Temporal lobe (tissue), 2 donors: Measurements from ENCODE around the genes TULP1 and MAPK14.

DNA sequence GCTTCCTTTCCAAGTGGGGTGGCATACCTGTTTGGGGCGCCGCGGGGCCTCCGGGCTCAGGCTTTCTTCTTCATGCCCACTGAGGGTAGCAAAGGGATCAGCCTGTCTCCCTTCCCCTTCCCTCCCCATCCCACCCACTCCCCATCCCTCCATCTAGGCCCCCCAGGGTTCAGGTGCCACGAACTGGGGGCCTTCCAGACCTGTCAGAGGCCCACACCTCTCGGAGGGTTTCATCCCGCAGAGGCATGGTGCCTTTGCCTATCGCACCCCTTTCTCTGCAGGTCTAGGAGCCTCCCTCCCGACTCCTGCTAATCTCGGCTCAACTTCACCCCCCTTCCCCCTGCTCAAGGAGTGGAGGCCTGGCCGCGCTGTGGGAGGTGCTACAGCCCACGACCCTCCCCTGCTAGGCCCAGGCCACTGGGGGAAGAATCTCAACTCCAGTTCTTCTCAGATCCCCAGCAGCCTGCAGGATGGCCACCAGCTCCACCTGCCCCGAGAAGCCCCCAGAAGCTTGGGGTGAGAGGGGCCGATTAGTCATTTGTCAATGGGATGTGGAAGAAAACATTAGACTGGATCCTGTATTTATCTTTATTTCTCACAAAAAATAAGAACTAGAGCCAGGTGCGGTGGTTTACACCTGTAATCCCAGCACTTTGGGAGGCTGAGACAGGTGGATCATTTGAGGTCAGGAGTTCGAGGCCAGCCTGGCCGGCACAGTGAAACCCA lies at the start of gene TULP1:
Gene TULP1, minus strand, starts transcription at position 285 of the 726 bp plus-strand sequence.
- RAMPAGE, long total RNA = no peak

DNA sequence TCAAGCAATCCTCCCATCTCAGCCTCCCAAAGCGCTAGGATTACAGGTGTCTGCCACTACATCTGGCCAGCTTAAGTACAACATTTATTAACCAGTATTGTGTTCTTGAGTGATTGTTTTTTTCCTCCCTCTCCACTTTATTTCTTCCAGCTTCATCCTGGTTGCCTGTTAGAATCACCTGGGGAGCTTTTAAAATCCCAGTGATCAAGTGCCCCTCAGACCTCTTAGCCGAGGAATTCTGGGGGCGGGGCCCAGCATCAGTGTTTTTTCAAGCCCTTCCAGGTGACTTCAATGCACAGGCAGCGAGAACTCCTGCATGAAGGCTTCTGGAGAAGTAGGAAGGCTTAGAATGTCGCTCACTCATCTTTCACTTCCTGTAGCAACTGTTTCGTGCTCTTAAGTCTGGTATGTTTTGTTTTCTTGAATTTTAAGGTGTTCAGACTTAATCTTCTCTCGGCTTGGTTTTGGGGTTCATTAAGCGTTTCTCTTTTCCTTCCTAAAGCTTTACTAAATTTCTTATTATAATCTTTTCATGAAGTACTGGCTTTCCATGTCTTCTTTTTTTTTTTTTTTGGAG lies 30.7 kb upstream of the TULP1 start:
- RAMPAGE, long total RNA = no peak

DNA sequence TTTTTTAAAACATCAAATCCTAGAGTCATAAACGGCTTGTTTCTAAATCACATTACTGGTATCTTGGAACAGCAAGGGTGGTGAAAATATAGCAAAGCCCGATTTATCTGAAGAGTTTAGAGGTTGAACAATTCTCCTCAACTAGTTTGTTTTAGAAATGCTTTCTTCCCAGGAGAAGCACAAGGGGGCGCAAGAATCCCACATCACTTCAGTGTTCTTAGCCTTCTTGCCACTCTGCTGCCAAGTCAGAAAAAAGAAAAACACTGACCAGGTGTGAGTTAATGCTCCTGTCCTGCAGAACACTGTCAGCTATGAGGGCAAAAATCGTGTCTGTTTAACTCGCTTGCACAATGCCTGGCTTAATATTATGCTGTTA lies 71.1 kb upstream of the TULP1 start:
- RAMPAGE, long total RNA = no peak

- RAMPAGE, long total RNA = no peak
Observed at GRCh38 chr6:35586920-35587633, 74.4 kb upstream of the TULP1 start.

GRCh38 chr6:35600461-35600858 lies 87.8 kb upstream of the TULP1 start:
- RAMPAGE, long total RNA = no peak

DNA sequence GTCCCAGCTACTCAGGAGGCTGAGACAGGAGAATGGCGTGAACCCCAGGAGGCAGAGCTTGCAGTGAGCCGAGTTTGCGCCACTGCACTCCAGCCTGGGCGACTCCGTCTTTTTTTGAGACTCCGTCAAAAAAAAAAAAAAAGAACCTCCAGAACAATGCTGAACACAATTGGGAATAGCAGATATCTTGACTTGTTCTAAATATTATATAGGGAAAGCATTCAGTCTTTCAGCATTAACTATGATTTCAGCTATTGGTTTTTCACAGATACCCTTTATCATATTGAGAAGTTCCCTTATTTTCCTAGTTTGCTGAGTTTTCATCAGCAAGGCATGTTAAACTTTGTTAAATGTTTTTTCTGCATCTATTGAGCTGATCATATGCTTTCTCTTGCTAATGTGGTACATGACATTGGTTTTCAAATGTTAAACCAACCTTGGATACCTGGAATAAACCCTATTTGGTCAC lies 30.4 kb downstream of the FKBP5 start:
- RAMPAGE, long total RNA = no peak

DNA sequence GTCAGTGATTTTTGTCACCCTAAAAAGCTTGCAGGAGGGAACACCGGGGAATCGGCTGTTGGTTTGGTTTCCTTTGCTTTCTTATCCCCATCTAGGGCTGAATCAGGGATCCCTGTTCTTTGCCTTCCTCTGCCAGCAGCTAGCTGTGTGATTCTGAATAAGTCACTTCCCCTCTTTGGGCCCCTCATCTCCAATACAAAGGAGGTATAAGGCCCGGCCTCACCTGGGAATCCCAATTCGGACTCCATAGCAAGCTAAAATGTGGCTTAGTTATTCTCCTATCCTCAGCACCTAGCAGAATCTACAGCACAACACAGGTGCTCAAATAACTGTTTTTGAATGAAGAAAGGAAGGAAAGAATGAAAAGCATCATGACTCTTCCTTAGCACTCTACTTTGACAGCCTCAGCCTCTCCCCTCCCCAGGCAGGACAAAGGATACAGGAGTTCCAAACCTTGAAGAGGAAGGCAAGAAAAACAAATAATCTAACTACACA lies 18.4 kb upstream of the ARMC12 start:
- RAMPAGE, long total RNA = no peak

GRCh38 chr6:35730108-35730613 lies 6.7 kb upstream of the ARMC12 start:
- RAMPAGE, long total RNA = no peak

DNA sequence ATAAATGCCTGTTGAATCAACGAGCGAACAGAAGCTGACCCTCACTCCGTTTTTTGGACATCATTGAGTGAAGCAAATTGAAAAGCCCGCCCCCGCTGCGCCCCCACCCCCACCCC lies 5.7 kb upstream of the ARMC12 start:
- RAMPAGE, long total RNA = no peak

DNA sequence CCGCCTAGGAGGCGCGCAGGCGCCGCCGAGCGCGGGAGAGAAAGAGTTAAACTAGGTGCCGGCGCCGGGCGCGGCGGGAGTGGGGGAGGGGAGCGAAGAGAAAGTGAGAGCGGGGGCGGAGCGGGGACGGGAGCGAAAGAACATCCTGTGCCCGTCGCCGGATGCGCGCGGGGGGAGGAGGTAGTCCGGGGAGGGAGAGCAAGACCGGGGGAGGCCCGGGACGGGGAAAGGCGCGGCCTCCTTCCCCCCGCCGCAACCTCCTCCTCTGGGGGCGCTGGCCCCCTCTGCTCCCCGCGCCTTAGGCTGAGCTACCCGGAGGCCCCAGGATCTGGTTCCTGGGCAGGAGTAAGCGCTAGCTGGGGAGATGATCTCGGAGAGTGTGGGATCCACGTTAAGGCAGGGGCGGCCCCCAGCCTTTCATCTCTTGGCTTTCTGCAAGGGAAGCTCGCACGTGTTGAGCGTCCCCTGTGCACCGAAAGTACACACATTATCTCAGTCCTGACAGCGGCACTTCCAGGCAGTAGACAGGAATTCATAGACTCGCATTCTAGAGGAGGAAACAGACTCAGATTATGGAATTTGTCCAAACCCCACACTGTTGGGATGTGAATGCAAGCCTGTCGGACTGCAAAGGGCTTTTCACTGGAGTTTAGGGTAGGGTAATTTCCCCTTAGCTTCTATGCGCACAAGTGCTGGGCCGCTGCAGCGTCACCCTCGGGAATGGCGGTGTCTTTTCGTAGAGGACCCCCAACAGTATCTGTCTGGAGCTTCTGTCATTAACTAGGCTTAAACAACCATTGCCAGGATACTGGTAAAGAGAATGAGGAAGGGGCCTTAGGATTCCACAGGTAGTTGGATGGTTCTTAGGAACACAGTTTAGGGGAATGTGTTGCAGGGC lies 4.7 kb upstream of the ARMC12 start:
- RAMPAGE, long total RNA = no peak

DNA sequence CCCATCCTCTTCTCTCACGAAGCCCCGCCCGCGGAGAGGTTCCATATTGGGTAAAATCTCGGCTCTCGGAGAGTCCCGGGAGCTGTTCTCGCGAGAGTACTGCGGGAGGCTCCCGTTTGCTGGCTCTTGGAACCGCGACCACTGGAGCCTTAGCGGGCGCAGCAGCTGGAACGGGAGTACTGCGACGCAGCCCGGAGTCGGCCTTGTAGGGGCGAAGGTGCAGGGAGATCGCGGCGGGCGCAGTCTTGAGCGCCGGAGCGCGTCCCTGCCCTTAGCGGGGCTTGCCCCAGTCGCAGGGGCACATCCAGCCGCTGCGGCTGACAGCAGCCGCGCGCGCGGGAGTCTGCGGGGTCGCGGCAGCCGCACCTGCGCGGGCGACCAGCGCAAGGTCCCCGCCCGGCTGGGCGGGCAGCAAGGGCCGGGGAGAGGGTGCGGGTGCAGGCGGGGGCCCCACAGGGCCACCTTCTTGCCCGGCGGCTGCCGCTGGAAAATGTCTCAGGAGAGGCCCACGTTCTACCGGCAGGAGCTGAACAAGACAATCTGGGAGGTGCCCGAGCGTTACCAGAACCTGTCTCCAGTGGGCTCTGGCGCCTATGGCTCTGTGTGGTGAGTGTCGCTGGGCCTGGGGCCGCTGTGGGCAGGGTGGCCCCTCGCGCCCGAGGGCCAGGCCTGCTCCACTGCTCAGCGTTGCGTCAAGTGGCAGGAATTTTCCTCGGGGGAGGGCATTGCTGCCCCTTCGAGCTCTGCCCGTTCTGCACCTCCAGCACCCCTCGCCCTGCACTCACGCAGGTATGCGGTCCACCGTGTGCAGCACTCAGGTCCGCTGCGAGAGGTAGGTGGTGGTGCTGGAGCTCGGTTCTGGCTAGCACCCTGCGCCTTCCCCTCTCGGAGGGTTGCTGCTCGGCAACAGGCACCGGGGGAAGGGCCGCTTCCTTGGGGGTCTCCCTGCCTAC lies at the start of gene MAPK14:
Gene MAPK14, plus strand, starts transcription at position 141 of the 953 bp plus-strand sequence.
- RAMPAGE, long total RNA = no peak

DNA sequence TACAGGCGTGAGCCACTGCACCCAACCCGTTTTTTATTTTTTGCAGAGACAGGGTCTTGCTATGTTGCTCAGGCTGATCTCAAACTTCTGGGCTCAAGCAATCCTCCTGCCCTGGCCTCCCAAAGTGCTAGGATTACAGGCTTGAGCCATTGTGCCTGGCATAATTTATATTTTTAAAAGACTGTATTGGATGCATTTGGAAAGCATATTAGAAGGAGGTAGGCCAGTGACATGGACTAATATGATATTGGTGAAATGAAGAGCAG lies 20.6 kb downstream of the MAPK14 start:
- RAMPAGE, long total RNA = no peak

DNA sequence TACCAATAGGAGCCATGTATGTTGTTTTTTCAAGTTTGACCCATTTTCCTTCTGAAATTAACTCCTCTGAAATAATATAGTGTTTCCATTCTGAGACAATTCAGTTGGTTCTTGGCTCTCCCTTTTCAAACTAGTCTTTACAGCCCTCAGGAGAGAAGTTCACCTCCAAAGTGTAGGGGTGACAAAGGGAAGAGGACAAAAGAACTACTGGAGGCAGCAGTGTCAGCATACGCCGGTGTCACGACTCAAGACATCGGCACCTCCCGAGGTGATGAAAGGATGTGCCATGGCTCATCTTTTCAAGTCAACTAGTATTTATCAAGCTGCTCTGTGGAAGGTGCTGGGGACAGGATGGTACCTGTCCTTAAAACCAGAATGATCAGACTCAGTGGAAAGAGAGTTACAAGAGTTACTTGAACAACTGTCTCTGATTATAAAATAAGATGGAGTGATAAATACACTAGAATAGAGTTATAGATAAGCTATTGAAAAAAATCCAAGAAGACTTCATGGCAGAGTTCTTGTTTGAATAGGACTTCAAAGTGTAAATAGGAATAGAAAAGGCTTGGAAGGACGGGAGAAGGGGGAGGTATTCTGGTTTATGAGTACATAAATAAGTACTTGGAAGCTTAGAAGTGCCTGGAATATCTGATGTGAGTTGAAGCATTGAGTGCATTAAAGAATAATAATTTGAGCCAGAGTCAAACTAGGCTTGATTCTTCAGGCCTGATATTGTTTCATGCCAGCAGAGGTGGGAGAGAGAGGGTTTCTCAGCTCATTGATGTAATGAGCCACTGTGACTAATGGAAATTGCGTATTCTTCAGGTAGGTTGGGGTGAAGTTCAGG lies 37.6 kb upstream of the MAPK13 start:
- RAMPAGE, long total RNA = no peak

- RAMPAGE, long total RNA = no peak
Observed at GRCh38 chr6:36291048-36291796, 21.4 kb downstream of the PNPLA1 start.

DNA sequence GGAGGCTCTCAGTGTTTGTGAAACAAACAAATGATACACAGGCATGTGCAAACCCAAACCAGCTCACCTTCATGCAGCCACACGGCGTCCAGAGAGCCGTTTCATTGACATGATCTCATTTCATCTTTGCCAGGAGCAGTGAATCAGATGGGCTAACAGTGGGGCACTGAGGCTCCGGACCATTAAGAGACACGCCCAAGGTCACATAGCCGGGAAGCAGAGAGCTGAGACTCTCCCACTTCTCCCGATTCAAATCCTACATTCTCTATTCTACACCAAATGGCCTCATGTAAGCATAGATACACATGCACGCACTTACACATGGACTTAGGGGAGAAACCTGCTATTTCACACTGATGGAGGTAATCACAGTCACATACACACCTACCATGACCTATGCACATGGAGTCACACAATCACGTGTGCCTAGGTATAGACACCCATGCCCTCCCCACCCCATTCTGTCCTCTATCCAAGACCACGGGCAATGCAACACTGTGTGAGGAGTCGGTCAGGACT lies 1.0 kb downstream of the BNIP5 start:
- RAMPAGE, long total RNA = no peak

DNA sequence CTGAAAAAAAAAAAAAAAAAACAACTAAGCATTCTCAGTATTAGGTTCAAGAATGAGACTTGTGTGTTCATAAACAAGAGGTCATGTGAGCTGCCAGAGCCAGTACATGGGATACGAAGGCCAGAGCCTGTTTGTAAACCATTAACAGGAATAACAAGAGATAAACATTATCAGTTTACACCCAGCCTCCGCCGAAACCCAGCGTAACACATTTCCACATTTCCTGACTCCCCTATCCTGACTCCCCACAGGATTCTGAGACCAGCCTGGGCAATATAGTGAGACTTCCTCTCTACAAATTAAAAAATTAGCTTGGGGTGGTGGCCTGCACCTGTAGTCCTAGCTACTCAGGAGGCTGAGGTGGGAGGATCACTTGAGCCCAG lies 3.0 kb downstream of the PXT1 start:
- RAMPAGE, long total RNA = no peak

DNA sequence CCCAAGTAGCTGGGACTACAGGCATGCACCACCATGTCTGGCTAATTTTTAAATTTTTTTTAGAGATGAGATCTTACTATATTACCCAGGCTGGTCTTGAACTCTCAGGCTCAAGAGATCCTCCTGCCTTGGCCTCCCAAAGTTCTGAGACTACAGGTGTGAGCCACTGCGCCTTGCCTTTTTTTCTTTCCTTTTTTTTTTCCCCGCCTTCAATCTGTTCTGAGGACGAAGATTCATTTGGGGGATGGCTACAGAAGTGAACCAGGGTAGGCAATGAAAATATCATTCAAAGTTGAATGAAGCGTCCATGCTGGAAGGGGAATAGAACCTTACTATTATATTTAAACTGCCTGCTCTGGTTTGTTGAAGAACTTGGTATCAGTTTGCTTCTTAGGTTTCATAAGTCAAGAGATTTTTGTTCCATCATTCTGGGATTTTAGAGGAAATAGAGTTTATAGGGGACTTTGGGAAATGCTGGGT lies 23.7 kb downstream of the KCTD20 start:
- RAMPAGE, long total RNA = no peak

GRCh38 chr6:36539875-36540721 lies 7.2 kb downstream of the STK38 start:
- RAMPAGE, long total RNA = no peak

DNA sequence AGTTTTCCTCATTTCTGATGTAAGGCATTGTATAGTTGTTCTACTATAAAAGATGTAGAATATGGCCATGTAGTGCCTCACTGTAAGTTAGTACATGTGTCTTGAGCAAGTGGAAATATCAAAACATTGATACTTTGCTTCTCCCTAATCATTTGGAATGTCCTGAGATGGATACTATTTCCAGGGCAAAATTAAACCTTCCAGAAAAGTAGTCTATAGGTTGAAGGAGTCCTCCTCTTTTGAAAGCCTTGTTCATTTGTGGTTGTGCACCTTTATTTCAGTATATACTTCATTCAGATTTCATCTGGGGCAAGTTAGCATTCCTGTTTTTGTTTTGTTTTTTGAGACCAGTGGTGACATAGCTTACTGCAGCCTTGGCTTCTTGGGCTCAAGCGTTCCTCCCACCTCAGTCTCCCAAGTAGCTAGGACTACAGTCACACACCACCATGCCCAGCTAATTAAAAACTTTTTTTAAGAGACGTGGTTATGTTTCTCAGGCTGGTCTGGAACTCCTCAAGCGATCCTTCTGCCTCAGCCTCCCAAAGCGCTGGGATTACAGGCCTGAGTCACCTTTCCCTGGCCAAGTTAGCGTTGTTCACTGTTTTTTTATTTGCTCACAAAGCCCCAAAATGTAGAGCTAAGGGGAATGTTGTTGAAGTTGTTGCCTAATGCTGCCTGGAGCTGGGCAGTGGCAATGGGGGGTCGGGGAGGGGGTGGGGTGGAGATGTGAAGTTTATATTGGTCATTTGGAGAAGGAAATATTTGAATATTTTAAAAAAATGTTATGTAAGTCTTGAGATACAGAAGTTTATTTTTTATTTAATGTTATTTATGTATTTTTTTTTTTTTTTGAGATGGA lies 11.8 kb downstream of the SRSF3 start:
- RAMPAGE, long total RNA = no peak

- RAMPAGE, long total RNA = no peak
Observed at GRCh38 chr6:36681939-36683231, 3.9 kb downstream of the CDKN1A start.